GM19240 (cell line): ENCODE measurements around the genes ZFAND2A and ELFN1.

DNA sequence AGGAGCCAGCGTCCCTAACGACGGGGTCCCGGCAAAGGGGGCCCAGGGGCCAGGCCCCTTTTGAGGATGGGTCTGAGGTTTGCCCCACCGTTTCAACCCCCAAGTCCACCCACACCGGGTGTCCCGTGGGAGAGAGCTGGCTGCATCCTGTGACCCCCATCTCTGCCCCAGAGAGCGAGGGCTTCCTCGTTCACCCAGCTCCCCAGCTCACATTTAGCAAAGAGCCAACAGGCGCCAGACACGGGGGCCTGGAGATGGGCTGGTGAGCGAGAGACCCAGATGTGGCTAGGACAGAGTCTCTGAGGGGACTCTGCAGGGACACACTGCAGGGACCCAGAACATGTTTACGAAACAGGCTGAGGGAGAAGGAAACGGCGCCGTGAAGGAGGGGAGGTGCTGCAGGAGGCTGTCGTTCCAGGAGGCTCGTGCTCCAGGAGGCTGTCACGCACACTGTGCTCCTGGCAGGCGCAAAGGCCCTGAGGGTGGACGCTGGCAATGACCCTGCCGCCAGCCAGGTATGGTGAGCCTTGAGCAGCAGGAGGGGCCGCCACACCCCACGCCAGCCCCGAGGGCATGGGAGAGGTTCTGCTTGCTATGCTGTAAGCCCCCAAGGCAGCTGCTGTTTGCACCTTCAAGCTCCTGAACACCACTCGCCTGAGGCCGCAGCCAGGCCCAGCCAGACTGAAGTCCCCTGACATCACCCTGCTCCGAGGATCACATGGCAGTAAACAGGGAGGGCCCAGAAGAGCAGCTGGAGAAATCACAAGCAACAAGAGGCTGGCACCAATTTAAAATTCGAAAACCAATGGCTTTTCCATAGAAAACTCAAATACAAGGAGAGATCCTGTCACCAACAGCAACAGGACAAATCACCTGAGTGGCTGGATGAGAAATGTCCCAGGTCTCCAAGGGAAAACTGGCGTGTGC is 27.4 kb downstream of the ADAP1 start:
- RRBS = 57% methylated on average over 3 of the region's 30 CpGs

- RRBS = 95% methylated on average over 5 of the region's 29 CpGs
These were observed 23.1 kb downstream of the ADAP1 start for GRCh38 chr7:931204-931955.

DNA sequence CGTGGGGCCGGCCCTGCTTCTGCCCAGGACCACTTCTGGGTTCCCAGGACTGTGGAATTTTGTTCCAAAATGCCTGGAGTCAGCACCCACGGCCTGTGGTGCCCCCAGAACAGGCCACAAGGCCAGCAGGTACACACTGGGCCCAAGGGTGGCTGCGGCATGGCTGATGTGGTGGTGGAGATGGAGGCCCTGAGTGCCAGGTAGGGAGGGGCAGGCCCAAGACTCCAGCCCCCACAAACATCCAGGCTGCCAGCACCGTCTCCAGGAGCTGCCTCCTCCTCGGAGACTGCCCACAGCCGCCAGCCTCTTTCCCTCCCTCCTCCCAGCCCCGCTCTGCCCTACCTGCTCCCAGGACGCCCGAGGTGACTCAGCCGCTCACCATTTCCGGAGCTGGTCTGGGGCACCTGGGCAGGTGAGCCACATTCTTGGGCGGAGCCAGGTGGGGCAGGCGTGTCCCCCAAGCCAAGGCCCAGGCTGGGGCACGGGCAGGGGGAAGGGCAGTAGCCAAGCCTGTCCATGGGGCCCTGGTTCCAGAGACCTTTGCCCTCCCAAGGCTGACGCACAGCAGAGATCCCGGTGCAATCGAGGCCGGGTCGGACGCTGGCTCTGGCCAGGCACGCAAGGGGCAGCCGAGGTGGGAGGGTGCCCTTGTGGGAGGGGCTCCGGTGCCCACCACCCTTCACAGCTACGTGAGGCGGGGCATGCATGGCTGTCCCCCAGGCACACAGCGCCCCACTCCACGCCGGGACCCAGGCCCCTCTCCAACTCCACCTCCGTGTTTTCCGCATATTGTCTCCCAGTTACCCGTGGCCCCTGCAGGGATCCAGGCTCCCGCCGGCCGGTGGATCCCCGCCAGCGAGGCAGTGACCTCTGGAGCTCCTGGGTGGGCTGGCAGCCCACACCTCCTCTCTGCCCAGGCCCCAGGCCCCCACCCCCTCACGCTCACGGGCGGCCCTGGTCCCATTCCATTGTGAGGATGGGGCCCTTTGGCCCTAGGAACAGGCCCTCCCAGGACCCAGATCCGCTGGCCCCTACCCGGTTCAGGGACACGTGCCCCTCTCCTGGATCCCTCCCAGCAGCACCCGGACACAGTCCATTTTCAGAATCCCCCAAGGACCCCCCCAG is 8.7 kb downstream of the ADAP1 start:
- RRBS = 87% methylated on average over 18 of the region's 44 CpGs

- RRBS = 47% methylated on average over 2 of the region's 21 CpGs
These were observed 2.4 kb upstream of the COX19 start for GRCh38 chr7:977521-978310.

GRCh38 chr7:1042380-1043027 is 1.8 kb upstream of the GPR146 start:
- RRBS = no CpG with 5 or more reads among the region's 13 CpGs

DNA sequence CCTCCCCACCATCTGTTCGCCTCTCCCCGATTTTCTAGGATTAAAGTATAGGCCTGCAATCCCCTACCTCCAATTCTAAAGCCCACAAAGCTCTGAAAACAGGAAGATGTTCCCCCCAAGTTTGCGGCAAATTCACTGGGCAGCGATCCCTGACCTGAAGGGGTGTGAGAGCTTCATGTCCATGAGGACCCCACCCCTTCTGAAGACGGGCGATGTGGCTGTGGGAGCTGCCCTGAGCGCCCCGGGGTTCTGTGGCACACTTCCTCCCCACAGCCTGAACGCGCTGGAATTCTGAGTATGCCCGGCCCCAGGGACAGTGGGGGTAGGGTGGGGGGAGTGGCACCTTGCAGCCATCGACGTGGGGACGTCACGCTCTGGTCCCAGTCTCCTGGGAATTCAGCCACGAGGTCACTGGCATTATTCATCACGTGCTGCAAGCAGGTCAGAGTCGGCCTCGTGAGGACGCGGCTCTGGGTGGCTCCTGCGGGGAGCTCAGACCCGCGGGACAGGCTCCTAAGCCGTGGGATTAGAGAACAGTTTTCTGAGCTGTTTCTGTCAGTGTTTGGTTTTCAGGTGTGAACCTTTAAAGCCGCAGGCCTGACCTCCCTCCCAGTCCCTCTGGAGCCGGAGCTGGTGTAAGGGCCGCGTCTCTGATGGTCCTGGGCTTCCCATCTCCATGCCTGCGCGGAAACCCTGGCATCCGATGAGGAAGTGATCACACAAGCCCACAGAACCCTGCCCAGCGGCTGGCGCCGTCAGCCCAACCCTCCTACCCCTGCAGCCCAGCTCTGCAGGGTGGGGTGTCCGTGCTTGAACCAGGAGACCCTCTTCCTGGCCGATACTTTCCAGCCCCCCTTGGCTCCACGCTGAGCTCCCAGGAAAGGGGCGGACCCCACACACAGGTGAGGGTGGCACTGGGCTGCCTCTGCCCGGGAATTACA is 16.1 kb downstream of the GPR146 start:
- RRBS = 8% methylated on average over 4 of the region's 40 CpGs

DNA sequence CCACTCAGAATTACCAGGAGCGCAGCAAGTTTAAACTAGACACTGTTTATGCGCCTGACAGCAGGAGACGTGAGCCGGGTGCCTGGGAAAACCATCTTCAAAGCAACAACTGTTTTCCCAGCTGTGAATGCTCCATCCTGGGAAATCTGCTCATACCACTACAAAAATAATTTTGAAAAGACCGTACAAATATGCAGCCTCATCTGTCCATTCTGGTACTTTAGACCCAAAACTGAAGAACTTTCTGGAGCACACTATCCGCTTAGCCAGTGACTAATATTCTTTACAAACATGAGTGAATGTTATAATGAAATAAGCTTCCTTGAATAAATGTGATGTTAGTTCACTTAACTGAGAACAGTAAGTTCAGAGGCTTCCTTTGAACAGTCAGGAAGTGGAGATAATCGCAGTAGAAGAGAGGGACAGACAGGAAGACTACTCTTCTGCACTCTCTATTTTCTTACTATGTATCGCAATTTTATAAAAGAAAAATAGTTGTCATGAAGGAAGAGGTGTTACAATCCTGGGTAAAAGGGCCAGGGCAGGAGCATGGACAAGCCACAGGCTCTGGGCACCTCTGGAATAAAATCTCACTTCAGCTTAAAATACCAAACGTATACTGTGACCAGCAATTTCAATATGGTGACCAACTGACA is 16.8 kb downstream of the GPER1 start:
- RRBS = no CpG with 5 or more reads among the region's 9 CpGs

DNA sequence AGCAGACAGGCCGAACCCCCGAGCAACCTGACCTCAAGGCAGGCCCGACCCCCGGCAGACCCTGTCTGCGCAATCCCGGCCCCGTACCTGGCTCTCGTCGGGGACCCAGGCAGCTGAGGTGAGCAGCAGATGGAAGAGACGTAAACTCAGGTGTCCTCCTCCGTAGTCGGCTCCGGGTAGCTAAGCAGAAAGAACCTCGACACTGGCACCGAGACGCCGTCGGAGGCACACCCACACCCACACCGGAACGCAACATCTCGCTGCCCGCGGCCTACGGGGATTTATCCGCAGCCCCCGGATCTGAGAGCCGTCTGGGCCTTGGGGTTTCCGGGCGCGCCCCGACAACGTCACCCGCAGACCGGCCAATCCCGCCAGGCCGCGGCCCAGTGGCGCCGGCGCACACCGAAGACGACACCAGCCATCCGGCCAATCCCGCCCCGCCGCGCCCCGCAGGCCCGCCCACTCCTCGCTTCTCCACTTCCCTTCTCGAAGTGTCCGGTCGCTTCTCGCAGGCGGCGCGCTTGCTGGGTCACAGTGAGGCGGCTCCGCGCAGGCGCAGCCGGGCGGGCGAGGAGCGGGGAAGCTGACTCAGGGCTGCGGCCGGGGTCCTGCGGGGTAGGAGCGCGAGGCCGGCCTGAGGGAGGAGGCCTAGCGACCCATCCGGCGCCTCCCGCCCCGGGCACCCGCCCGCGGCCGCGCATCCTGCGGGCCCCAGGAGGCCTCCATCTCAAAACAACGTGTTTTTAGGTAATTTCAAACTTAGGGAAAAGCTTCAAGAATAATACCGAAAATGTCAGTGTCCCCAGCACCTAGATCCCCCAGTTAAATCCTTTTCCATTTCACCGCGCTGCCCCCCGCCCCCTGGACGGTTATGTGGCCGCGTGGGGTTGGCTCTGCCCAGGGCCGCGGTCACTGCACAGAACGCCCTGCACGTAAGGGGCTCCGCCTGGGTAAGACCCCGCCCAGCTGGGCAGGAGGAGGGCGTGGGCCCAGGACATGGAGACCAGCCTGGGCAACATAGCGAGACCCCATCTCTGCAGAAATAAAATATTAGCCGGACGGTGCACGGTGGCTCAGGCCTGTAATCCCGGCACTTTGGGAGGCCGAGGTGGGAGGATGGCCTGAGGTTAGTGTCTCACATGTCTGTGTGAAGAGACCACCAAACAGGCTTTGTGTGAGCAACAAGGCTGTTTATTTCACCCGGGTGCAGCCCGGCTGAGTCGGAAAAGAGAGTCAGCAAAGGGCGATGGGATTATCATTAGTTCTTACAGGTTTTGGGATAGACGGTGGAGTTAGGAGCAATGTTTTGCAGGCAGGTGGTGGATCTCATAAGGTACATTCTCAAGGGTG is at the start of gene ZFAND2A:
Gene ZFAND2A (minus strand): TSS at position 320 of the 1,350 bp plus-strand sequence.
- RRBS = 1% methylated on average over 49 of the region's 108 CpGs

DNA sequence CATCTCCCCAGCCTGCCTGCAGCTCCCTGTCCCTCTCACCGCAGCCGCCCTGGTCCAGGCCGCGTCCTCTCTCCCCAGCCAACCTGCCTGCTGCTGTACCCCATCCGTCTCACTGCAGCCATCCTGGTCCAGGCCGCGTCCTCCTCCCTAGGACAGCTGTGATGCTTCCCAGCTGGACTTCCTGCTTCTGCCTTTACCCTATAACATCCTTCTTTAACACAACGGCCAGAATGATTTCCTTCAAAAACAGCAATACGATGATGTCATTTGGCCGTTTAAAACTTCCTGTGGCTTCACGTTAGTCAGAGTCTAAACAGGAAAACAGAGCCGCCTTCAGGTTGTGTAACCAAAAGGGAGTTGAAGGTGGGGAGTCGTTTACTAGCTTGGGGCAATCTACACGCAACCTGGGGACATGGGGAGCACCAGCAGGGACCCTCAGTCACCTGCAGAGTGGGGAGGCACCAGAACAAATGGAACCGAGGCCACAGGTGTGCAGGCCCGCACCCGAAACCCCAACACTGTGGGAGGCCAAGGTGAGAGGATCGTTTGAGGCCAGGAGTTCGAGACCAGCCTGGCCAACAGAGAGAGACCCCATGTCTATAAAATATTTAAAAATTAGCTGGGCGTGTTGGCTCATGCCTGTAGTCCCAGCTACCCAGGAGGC is 32.3 kb upstream of the ZFAND2A start:
- RRBS = no CpG with 5 or more reads among the region's 20 CpGs

- RRBS = 16% methylated on average over 8 of the region's 25 CpGs
These were observed 2.3 kb upstream of the UNCX start for GRCh38 chr7:1230471-1230759.

DNA sequence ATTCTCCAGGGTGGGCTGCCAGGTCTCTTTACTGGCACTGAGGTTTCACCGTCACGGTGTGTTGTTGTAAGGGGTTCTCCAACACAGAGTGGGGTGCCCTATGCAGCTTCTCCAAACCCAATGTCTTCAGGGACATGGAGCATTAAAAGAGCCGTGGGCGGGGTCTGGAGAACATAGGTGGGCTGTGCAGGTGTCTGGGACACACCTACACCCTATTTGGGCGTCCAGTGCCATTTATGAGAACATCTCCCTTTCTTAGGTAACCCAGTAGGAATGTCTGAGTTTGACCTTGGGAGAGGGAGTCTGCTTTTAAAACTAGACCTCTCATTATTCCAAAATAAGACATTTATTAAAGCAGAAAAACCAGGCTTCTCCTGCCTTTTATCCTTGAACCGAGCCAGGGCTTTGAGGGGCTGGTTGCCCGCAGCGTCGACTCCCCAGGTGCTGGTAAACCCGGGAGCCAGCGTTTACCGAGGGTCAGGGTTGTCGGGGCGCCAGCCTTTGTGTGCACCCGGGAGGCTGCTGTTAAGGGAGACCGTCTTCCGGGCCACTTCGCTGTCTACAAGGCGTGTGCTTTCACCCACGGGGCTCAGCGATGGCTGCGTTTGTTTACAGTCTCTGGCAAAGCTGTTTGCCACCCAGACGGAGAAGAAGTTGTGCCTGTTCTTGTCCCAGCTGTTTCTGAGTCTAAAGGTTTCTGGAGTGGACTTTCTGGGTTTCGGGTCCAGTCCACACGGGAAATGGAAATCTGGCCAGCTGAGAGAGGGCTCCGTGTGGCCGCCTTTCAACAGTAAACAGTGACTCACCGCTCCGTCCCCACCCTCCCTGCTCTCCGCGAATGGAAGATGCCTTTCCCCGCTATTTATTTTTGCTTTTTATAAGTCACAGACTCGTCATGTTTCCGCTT is 1.9 kb downstream of the MAFK start:
- RRBS = 2% methylated on average over 6 of the region's 34 CpGs

DNA sequence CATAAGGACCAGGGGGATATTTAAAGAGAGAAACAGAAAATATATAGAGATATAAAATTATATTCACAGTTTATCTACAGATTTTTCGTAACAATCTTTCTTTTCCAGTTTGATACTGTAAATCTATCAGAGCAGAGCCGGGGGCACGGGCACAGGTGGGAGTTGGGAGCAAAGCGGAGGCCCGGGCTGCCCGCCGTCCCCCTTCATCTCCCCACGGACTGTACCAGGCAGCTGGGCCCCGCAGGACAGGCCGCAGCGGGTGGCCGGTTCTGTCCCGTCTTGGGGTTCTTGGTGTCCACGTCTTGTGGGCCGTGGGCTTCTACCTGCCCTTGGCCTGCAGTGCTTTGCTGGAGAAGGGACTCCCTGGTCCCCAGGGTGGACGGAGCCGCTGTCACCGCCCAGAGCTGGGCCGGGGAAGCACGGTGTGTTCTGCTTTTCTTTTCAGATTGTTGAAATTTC is 11.7 kb downstream of the MAFK start:
- RRBS = 94% methylated on average over 11 of the region's 20 CpGs

DNA sequence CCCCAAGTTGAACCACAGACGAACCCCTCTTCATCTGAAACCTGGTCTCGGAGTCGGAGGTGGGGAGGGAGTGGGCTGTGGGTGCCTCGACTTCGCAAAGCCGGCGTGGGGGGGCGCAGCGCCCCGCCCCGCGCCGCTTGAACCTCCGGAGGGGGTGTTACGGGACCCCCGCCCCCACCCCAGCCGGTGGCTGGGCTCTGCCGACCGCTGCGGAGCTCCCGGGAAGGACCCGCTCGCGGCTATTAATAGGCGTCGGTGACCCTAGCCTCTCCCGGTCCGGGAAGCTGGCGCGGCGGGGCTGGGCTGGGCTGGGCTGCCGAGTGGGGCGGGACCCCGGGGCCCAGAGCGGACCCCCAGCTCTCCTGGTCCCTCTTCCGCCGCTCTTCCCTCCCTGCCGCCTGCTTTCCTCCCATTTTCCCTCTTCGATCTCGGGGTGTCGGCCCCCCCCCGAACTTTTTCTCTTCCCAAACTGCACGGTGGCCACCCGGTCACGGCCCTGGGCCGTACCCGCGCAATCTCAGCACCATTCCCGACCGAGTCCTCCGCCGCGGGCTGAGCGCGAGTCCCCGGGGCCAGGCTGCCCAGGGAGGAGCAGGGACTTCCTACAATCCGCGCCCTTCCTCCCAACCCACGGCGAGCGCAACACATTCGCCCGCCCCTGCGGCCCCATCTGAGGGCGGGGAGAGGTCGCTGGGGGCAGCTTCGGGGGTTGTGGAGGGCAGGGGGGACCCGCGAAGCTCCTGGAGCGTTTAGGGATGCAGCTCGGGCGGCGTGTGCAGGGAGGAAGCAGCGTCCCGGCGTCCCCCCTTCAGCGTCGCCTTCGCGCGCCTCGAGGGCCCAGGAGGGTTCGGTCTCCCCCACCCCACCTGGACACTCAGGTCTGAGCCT is 3.1 kb upstream of the ELFN1 start:
- RRBS = 4% methylated on average over 35 of the region's 83 CpGs

DNA sequence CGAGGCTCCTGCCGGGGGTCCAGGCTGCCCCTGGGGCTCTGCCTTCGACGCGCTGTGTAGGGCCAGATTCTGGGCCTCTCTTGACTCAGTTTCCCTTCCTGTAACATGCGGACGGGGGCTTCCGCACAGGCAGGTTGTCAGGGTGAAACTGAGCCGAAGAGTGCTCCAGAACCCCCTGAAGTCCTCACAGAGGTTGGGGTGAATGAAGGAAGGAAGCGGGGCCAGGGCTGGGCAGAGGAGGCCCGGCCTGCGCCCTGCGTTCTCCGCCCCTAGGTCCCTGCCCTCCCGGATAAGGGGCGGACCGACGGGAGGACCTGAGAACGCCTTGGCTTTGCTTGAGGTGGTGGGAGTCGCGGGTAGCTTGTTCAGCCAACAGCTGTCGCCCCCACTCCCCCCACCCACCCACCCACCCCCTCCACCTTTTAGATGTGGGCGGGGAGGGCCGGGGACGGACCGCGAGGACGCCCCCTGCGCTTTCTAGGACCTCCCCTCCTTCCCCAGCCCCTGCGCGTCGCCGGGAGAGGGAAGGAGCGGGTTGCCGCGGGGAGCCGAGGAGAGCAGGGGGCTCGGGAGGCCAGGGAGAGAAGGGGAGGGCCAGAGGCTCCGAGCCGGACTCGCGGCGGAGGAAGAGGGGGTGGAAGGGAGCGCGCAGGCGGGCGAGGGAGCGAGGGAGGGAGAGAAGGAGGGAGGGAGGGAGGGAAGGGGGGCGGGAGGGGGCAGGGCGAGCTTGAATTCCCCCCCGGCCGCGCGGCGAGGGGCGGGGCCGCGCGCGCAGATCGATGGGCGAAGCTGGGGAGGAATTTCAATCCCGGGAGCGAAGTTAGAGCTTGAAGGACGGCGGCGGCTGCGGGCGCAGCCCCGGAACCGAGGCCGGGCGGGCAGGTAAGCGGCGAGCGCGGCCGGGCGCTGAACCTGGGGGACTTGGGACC is at the start of gene ELFN1:
Gene ELFN1 (plus strand): TSS at position 805 of the 929 bp plus-strand sequence.
- RRBS = 6% methylated on average over 41 of the region's 79 CpGs

DNA sequence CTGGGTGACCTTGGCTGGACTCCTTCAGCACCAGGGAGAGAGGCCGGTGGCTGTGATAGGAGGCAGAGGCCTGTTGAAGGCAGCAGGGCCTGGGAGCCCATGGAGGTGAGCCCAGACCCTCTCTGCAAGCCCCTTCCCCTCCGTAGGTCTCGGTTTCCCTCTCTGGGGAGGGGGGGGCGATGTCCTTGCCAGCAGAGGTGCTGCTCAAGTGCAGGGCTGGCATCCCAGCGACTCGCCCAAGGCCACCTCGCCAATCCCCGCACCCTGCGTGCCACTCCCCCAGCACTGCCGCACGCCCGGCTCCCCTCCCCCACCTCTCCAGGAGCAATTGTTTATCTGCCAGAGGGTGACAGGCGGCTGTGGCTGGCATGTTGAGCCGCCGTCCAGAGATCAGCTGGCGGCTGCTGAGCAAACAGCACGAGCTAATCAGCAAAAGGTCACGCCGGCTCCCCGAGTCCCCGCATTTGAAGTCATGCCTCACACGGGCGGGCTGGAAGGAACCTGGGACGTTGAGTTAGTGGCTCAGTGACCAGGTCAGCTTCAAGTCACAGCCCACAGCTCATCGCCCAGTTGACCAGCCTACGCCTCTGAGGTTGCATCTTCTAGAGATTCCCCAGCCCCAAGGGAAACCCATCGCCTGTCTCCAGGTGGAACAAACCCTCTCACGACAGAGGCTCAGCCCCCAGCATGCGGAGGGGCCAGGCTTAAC is 43.7 kb downstream of the ELFN1 start:
- RRBS = no CpG with 5 or more reads among the region's 29 CpGs

DNA sequence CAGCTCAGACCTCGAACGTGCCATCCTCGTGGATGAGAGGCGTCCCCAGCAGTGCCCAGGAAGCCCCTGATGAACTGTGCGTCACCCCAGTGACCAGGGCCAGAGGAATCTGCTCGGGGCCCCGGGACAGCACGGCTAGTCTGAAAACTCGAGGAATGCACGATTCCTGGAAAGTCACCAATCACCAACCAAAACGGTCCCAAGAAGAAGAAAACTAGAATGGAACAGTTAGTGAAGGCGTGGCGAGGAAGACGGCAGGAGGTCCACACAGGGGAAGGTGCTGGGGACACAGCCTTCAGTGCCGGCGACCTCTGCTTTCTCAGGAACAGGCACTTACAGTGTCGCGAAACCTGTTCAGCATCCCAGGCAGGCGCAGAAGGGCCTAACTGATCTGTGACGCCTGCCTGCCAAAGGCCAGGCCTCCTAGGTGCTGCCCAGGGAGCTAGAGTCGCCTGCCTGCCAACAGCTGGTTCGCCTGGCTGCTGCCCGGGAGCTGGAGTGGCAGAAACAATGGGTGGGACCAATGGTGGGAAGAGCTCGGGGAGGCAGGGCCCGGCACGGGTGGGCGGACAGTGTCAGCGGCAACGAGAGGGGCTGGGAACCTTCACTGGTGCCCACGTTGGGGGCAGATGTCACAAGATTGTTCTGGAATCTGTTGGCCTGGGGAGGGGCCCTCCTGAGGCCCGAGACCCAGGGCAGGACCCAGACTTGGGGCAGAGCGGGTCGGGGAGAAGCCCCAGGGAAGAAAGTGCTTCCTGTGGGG is 181.5 kb downstream of the ELFN1 start:
- RRBS = 92% methylated on average over 4 of the region's 33 CpGs

DNA sequence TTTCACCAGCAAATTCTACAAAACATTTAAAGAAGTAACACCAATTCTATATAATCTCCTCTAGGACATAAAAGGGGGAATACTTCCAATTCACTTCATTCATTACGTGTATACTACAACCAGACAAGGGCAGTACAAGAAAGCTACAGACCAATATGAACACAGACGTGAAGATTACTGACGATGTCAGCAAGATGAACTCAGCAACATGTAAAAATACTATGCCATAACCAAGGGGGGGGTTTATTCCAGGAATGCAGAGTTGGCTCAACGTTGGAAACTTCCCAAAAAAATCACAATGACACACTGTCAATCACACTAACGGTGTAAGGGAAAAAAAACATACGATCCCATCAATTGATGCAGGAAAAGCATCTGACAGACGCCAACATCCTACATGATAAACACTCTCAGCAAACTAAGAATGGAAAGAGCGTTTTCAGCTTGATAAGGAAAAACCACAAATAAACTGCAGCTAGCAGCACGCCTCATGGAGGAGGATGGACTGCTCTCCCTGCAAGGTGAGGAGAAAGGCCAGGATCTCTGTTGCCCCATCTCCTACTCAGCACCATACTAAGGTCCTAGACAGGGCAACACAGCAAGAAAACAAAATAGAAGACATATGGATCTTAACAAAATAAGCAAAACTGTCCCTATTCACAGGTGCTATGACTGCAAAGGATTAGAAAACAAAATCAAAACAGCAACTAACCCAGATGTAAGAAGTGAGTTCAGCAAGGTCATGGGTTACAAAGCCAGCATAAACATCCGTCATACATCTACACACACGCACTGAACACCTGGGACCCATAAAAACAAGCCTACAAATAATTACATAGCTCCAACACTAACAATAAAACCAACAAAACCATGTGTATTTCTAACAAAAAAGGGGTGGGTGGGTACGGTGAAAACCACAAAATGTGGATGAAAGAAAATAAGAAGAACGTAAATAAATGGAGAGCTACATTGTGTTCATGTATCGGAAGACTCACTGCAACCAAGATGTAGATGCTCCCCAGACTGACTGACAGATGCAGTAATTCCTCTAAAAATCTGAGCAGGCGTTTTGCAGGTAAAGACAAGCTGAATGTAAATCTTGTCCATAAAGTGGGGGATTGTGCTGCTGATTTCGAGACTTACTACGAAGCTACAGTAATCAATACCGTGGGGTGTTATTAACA is 256.6 kb downstream of the ELFN1 start:
- RRBS = no CpG with 5 or more reads among the region's 18 CpGs

GRCh38 chr7:1927750-1928311 is 257.8 kb downstream of the ELFN1 start:
- RRBS = 48% methylated on average over 4 of the region's 24 CpGs

- RRBS = 93% methylated on average over 12 of the region's 32 CpGs
These were observed 246.3 kb downstream of the MAD1L1 start for GRCh38 chr7:1986326-1987051.

DNA sequence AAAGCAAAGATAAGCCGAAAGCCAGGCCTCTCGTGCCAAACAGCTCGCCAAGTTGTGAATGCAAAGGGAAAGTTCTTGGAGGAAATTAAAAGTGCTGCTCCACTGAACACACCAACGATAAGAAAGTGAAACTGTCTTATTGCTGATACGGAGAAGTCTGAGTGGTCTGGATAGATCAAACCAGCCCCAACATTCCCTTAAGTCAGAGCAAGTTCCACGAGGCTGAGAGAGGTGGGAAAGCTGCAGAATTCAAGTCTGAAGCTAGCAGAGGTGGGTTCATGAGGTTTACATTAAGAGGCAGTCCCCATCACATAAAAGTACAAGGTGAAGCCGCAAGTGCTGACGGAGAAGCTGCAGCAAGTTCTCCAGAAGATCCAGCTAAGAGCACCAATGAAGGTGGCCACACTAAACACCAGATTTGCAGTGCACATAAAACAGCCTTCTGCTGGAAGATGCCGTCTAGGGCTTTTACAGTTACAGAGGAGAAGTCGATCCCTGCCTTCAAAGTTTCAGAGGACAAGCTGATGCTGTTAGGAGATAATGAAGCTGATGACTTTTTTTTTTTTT is 194.7 kb downstream of the MAD1L1 start:
- RRBS = no CpG with 5 or more reads among the region's 10 CpGs